Umbilical cord (tissue), 2 donors: ENCODE results near the gene FAM237A.

DNA sequence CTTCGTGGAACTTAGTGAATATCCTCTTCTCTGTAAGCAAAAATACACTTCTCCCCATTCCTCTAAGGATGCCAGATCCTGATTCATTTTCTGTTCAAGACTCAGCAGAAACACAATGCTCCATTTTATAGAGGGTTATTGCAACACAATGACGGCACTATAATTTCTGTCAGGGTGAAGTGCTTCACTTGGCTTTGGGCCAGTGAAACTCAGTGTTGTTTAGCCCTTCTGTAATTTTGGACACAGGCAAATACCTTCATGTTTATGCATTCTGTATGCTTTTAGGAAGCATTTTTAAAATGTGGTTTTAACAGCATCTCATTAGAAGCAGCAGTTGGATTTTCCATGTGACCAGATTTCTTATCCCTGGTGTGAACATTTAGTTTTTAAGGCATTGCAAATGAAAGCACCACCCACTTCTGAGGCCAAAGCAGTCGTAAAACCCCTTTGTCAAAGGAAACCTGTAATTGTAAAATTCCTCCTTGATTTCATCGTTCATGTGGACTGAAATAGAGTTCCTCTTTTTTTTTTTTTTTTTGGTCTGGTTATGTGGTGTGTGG is 56.5 kb upstream of the CD28 start:
- RAMPAGE, long total RNA = no peak

DNA sequence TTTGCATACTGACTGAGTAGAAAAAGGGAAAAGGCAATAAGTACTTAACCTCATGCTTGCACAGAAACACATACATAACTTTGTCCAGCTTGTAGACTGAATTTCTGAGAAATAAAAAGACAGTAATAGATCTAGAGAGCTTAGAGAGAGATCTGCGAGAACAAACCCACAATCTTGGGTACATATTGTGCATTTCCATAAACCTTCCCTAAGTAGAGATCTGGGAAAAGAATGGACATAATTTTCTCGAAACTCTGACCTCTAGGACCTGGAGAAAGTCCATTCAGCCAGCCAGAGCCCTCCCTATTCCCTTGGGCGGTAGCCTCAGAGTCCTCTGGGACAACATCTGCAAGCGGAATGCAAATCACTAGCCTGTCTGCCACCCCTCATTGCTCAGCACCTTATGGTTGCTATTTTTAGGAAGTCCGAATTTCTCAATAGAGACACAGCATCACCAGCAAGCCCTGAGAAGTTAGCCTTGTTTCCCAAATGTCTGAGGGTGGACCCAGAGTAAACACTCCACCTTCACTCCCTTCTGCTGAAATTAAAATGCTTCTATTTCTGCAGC is 17.7 kb upstream of the CD28 start:
- RAMPAGE, long total RNA = no peak

- RAMPAGE, long total RNA = no peak
Measured at GRCh38 chr2:203707866-203708411, 1.5 kb downstream of the CD28 start.

GRCh38 chr2:203835766-203836344 is 31.7 kb upstream of the CTLA4 start:
- RAMPAGE, long total RNA = no peak

GRCh38 chr2:203858907-203859904 is 8.4 kb upstream of the CTLA4 start:
- RAMPAGE, long total RNA = no peak

- RAMPAGE, long total RNA = no peak
Measured at GRCh38 chr2:203868953-203869887, 1.6 kb downstream of the CTLA4 start.

- RAMPAGE, long total RNA = no peak
Measured at GRCh38 chr2:203940022-203940616, 3.6 kb downstream of the ICOS start.

- RAMPAGE, long total RNA = no peak
Measured at GRCh38 chr2:204498835-204499117, 46.5 kb upstream of the PARD3B start.

- RAMPAGE, long total RNA = no peak
Measured at GRCh38 chr2:204546299-204546917, 1.1 kb downstream of the PARD3B start.

GRCh38 chr2:204967464-204967670 is 422.1 kb downstream of the PARD3B start:
- RAMPAGE, long total RNA = no peak

GRCh38 chr2:205170234-205171010 is 511.9 kb upstream of the NRP2 start:
- RAMPAGE, long total RNA = no peak

DNA sequence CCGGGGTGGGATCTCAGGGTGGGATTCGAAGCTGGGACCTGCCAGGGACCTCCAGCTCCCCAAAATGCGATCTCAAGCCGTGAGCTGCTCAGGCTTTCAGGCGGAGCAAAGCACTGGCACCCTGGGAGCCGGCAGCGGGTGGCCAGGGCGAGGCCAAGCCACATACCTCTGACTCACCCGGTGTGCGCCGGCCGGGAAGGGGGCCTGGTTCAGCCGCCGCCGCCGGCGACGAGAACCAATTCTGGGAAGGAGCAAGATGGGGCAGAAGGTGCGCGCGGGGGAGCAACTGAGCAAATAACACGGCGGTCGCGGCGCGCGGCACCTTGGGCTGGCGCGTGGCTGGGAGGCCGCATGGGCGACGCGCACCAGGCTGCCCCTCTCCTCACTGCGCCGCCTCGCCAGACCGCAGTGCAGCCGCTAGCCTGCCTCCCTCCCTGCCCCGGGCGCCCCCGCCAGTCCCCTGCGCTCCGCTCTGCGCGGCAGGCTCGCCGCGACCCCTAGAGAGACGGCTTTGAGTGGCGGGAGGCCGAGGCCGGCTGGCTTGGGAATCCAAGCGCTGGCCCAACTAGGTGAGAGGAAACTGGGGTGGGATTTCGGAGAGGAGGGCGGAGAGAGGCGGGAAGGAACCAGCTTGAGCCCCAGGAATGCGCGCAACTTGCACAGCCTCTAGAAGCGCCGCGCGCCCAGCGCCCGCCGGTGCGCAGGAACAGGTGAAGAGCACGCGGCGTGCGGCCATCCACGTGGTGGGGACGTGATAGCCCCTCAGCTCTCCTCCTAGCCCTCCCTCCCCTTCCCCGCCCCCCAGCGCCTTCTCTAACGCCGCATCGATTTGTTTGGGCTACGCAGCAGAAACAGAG is 3.2 kb downstream of the NRP2 start:
- RAMPAGE, long total RNA = no peak

DNA sequence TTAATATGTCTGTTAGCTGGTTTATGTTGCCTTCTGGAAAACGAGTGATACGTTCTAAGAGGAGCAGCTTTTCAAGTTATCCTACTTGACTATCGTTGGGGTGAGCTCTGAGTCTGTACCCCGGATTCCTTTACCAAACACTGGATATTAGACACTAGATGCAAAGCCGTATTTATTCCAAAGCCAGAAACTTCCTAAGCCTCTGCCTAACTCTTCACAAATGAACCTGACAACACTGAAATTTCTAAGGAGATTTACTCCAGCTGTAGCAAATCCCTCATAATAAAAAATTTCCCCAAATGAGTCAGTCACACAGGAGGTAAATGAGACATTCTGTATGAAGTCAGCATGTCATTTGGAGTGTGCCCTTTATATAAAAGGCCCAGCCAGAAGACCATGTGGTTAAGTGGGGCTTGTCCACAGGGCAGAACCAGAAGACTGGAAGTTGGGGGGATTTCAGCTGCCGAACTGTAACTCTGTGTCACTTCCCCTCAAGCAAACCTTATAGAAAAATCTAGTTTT is 30.1 kb downstream of the NRP2 start:
- RAMPAGE, long total RNA = no peak

GRCh38 chr2:205734454-205735032 is 52.2 kb downstream of the NRP2 start:
- RAMPAGE, long total RNA = no peak

- RAMPAGE, long total RNA = no peak
Measured at GRCh38 chr2:205764202-205764823, 82.0 kb downstream of the NRP2 start.

DNA sequence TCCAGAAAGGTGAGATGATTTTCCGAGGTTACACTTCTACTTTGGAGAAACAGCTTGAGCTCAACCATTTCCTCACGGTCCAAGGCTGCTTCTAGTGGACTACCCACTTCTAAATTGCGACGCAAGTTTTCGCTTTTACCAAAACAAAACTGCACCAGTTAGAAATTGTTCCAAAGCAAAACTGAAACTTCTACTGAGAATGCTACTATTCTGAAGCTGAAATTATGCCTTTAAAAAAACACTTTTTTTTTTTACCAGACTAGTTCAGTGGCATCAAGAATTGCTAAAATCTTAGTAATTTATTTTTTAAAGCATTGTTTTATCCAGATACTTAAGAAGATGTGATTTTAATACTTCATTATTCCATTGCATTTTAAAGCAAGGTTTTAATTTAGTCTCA is 101.5 kb downstream of the INO80D start:
- RAMPAGE, long total RNA = no peak

DNA sequence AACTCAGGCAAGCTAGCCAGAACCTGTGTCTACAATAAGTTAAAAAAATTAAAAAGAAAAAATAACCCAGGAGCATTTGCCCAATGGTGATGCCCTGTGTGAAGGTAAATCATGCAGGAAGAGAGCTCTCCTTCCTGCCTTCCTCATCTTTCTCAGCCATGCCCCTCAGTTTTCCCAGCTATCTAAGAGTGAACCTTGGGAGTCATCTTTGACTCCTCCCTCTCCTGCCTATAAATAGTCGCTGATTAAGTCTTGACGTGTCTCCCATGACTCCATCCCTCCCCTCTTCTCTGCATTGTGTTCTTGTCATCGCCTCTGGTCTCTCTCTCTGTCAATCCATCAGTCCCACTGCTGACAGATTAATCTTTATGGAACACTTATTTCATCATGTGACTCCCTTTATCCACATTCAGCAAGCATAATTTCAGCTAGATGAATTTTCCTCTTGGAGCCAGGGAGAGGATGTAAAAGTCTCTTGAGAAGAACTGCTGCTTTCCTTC is 9.3 kb downstream of the ADAM23 start:
- RAMPAGE, long total RNA = no peak

- RAMPAGE, long total RNA = no peak
Measured at GRCh38 chr2:206642206-206642579, at the start of gene FAM237A. Gene FAM237A (plus strand): TSS chr2:206642487.

DNA sequence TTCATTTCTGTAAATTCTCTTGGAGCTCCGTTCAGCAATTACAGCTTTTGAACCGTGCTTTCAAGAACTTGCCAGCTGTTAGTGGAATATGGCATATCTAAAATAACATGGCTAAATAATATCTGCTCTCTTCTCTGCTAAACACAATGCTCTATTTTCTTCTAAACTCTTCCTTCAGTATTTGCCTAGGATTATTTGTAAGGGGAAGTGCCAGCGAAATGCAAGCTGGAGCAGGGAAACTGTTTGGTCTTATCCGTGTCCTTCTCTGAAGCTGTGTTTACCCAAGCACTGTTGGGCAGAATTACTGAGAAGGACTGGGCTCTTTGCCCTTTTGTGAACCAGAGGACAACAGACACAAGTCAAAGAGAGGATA is 23.6 kb downstream of the CPO start:
- RAMPAGE, long total RNA = no peak

DNA sequence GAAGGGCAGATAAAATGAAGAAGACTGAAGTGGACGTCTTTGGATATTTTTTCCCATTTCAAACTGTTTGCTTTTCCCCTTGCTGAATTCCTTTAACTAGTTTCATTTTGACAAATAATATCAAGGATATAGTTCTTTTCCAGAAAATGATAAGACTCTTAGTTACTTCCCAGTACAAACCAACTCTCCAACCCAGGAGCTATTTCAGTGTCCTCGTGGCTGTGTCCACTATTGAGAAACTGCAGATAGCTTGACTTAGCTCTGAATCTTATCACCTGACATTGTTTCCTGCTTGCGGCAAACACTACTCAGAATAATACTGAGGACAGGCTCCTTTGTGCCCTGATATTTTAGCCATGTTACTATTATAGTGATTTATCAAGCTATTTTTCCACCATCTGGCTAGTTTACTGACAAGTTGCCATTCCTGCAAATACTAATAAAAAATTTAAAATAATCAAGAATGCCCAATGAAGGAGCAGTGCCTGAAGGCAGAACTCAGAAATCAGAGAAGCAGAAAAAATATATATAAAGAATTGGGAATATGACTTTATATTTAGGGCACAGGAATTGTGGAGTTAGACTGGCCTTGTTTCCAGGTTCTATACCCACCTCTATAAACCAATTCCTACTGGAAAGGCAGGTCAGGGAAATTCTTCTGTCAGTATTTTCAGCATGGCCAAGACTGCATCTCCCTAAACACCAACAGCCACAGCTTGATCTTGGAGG is 74.4 kb downstream of the KLF7 start:
- RAMPAGE, long total RNA = no peak